Thoracic aorta (tissue), 1 donor: Measurements from ENCODE around the genes OR5F1, OR5M10 and OR9G4.

- RAMPAGE, long total RNA: no peak
These were observed 1.7 kb upstream of the PACSIN3 start for GRCh38 chr11:47187996-47188241.

GRCh38 chr11:47244549-47244948 lies 4.1 kb downstream of the ACP2 start:
- RAMPAGE, long total RNA: no peak

DNA sequence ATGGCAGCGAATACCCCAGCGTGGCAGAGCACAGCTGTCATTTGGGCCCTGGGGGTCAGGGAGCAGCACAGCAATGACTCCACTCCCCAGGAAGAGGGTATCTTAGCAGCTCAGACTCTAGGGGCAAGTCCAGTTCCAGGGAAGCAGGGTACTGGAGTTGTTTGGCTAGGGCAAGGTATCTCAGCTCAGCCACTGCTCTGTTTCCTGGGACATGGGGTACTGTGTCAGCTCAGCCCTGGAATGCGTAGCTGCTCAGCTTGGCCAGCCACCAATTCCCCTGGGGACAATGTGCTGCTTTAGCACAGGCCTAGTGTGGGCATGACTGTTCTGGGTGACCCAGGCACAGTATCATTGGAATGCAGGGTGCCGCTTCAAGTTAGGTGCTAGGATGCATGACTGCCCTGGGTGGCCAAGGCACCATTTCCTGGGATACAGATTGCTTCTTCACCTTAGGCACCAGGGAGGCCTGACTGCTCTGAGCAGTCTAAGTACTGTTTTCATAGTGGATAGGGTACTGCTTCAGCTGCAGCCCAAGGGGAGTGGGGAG lies 46.8 kb downstream of the MYBPC3 start:
- RAMPAGE, long total RNA: no peak

DNA sequence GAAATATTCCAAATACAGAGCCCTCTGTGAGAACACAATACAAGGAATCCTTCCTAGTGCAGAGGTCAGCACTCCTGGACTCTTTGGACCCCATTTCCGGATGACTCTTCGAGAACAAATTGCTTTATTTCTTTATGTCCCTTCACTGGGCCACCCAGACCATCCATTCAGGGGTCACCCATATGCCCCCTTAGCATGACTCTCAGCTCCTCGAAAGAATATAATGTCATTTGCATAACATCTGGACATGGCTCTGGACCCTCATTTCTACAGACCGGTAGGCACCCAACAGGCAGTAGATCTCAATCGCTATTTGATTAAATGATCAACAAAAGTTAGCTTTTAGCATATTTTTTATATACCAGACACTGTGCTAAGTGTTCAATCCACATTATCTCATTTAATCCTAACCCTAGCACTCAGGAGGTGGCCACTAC lies 12.6 kb upstream of the MYBPC3 start:
- RAMPAGE, long total RNA: no peak

DNA sequence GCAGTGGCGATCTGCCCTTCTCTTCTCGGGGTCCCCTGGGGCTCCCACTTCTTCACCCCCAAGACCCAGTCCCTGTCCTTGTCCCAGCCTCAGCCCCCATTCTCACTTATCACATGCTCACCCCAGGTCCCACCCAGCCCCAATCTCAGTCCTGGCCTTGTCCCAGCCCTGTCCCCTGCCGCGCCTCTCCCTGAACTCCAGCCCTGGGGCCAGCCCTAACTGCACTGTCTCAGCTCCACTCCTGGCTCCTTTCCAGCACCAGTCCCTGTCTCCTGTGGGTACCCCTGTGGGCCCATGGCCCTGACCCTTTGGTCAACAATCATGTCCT lies 902 bp downstream of the SPI1 start:
- RAMPAGE, long total RNA: no peak

DNA sequence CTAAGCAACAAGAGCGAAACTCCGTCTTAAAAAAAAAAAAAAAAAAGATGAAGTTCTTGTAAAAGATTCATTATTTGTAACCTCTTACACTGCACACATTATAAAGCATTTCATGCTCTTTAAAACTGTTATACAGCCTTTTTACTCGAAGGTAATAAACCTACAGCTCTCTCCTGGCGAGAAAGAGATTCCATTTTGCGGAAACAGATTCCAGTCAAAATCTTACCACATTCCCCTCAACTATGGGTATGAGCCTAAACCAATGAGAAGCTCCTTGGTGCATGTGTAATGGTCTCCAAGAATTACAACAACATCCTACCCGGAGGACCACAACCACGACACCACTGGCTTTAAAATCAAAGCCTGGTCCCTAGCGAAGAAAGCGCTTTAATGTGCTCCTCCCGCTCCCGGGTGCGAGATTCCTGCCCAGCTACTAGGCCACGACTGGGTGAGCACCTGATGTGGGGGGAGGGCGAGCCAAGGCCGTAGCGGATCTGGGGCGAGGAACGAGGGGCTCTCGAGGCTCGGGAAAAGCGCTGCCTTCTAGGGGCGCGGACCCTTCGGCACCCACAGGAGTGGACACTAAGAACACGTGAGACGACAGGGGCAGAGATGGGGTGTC lies 835 bp downstream of the CELF1 start:
- RAMPAGE, long total RNA: no peak

DNA sequence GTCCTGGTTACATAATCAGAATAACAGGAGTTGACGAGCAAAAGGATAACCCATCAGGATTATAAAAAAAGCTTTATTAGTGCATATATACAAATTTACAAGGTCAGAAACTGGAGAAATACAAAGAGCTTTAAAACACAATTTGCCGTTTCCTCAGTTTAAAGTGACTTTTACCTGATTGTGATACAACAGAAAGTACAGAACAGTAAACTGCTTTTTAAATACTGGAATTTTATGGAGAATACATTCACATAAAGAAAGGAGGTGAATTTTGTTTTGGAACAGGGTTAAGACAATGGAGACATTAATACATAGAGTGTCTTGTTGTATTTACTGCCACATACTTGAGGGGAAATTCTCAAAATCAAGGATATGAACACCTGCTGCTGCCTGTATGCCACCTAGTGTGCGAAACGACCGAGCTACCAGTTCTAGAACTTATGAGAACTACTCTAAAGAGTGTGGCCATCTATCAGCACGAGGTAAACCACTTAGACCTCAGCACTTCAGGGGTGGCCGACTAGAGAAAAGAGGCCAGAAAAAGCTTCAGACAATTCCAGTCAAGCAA lies 1.4 kb upstream of the AGBL2 start:
- RAMPAGE, long total RNA: no peak

DNA sequence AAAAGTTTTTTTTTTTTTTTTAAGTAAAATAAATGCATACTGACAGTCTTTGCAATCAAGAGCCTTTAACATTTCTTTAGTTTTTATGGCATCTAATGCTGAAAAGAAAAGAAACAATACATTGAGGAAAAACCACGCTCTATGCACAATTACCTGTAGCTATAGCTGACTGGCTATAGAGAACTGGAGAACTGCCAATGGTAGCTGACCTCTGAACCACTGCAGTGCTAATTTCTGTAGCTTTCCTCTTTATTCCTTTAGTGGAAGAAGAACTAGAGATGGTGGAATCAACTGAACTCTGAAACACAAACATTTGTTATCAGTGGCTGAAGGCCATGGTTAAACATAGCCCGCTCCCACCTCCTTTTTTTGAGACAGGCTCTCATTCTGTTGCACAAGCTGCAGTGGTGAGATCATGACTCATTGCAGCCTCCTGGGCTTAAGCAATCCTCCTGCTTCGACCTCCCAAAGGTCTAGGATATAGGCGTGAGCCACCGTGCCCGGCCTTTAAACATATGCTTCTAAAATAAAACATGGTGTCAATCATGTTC lies 8.8 kb upstream of the AGBL2 start:
- RAMPAGE, long total RNA: no peak

DNA sequence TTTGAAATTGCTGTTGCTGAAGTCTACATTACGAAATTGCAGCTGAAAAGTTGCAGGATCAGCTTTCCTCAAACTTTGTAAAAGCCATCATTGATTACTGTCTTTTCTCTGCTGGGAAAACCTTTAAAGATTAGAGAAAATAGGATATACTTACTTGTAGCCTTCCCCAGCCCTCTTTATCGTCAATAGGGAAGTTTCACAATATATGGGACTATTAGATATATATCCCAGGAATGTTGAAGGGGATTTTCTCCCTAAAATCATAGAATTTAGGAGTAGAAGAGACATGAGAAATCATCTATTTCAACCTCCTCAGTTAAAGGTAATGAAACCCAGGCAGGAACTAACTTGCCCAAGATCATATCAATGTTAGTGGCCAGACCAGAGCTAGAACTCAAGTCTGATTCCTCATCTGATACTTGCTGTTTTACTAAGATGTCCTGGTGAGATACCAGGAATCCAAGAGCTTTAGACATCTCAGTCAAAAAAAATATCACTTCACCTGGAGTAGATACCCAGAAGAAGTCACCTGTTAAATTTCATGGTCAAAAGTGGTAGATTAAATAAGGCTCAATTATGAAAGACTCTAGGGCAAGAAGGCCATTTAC lies 10.5 kb upstream of the AGBL2 start:
- RAMPAGE, long total RNA: no peak

DNA sequence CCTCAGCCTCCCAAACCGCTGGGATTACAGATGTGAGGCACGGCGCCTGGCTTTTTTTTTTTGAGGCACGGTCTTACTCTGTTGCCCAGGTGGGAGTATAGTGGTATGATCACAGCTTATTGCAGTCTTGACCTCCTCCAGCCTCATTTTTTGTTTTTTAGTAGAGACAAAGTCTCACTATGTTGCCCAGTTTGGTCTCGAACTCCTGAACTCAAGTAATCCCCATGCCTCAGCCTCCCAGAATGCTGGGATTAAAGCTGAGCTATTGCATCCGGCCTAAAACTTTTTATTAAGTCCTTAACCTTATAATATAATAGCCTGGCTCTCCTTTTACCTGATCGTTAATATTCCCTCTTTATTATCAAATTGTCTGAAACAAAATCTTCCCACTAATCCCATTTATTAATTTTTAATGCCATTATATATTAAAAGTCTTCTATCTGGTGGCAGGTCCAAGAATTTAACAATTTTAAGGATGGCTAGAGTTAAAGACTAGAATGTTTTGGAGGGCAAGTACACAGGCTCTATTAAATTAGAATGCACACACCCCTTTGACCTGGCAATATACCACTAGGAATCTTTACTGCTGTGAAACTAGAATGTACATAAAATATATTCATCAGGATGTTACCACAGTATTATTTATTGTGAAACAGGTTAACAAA lies 23.9 kb upstream of the AGBL2 start:
- RAMPAGE, long total RNA: no peak

DNA sequence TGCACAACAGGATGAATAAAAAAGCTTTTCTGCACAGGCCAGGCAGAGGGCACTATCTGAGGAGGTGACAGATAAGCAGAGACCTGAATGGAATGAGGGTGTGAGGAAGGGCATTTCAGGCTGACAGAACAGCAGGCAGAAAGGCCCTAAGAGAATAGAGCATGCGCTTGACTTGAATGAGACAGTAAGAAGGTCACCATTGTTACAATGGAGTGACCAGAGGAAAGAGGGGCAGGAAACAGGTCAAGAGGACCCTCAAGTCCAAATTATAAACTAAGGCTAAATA lies 33.7 kb upstream of the FNBP4 start:
- RAMPAGE, long total RNA: no peak

- RAMPAGE, long total RNA: no peak
These were observed 12.7 kb downstream of the NUP160 start for GRCh38 chr11:47835487-47835783.

- RAMPAGE, long total RNA: no peak
These were observed 857 bp upstream of the PTPRJ start for GRCh38 chr11:47979331-47980072.

DNA sequence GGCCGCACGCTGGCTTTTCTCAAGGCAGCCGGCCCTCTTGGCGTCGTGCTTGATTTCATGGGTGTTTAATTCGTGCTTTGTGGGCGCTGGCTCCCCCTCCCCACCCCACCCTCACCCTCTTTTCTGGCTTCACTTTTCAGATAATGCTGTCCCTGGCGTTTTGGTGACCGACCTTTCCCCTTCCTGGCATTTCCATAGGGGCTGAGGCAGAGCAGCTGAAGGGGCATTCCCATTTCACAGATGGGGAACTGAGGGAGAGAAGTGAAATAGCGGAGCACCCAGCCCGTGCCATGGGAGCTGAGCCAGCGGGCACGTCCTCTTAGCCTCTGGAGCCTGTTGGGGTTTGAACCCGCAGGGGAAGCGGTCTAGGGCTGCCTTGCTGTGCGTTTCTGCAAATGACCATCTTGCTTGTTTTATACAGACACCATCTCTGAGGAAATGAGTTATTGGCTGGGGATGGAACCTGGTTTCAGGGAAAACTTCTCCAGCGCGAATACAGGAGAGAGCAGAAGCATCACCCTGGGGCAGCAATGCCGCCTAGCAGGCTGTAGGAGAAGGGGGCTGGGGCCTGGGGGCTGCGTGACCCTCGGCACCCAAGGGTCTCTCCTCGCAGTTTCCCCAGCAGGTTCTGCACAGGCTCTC lies 1.3 kb downstream of the PTPRJ start:
- RAMPAGE, long total RNA: no peak

GRCh38 chr11:47998630-47999330 lies 18.4 kb downstream of the PTPRJ start:
- RAMPAGE, long total RNA: no peak

DNA sequence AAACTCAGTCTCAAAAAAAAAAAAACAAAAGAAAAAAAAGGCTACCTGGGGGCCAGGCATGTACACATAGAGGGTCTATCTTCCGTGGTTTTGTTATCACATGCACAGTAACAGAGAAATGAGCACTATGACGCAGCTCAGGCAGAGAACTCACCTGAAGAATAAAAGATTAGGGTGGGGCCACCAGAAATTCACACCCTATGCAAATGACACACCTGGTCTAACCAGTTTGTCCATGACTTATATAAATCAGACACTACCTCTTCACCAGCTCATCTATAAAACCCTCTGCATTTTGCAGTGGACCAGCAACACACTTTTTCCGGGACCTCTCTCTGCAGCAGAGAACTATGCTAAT lies 30.5 kb downstream of the FOLH1 start:
- RAMPAGE, long total RNA: no peak

- RAMPAGE, long total RNA: no peak
These were observed 315.8 kb upstream of the OR4C12 start for GRCh38 chr11:50297970-50298786.

GRCh38 chr11:55994529-55994876 lies at the start of gene OR5F1:
OR5F1 (minus strand) TSS chr11:55994625.
- RAMPAGE, long total RNA: no peak

GRCh38 chr11:56577514-56577972 lies at the start of gene OR5M10:
OR5M10 (minus strand) TSS chr11:56577721.
- RAMPAGE, long total RNA: no peak

DNA sequence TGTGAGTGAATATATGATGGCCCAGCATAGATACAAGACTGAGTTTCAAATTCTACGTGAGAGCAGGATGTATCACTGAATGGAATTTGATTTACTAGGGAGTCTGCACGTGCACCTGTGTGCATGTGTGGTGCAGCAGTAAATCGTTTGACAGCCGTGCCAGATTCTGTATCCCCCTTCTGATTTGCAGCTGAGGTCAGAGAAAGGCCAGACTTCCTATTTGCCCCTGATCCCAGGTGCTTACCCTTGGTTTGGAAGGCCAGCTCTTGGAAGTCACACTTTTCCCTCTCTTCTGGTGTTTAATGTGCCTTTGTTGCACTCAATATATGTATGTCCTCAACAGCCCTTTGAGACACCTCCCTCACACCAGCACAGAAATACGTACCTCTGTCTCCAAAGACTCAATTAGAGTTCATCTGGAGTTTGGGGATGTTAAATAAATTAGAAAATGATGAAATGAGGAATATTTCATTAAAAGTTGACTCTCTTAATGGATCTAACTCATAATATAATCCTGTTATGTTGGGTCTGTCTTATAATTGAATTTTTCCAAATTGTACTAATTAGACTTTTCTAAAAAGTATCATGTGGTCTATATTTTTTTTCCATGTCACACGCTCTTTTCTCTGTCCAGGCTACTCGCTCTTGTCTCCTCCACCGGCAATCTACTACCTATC lies at the start of gene OR9G4:
TSS of gene OR9G4 (minus strand) at position 286 of the 677 bp plus-strand sequence.
- RAMPAGE, long total RNA: no peak